WTC11 (cell line): ENCODE data around the genes GYPE and GYPA.

DNA sequence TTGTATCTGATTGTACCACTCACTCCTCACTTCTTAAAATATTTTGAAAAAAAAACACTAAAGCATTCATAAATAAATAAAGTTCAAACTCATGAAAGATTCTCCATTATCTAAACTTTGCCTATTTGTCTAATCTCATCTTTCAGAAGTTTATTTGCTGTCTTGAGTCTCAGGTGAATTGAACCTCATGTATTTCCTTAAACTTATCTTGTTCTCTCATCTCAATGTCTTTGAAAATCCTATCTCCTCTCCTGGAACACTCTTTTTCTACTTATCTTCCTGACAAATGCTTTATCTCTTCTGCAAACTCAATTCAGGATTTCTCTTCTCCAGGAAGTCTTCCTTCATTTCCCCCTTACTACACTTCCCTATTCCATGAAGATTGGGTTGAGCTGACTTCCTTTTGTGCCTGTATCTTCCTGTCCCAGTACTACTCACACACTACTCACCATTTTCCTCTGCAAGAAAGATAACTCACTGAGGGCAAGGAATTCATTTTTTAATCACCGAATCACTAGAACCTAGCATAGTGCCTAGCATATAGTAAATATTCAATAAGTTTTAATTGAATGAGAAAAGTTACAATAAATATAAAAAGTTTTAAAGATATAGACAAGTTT, 489.0 kb downstream of the IL15 start:
- PRO-cap: no peak

GRCh38 chr4:142473352-142474193, 372.5 kb downstream of the INPP4B start:
- PRO-cap: no peak

- PRO-cap: no peak
Observed at GRCh38 chr4:142550100-142550588, 296.0 kb downstream of the INPP4B start.

- PRO-cap: no peak
Observed at GRCh38 chr4:142560463-142560905, 285.6 kb downstream of the INPP4B start.

DNA sequence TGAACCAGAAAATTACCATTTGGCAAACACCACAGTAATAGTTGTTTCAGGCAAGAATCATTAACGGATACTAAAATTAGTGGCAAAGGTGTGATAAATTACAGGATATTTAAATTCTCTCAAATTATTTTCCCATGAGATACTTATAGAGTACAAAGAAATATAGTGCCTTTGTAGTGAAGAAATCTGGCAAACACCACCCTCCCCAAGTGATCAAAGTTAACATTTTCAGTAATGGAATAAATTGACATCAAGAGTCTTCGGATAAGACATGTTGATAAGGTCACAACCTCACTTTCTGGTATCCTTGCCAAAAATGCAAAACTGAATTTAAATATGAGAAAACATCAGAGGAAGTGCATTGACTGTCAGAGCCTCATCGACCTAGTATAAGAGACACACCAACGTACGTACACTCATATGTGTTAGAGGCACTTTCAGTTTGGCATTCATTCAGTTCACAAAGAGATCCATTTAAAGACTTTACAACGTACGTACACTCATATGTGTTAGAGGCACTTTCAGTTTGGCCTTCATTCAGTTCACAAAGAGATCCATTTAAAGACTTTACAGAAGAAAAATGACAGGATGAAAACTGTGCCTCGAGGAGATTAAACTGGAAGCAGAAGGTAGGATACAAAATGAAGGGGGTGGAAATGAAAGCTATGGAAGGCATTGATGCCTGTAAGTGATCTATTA, 280.4 kb downstream of the INPP4B start:
- PRO-cap: no peak

GRCh38 chr4:142845087-142845632, 941 bp downstream of the INPP4B start:
- PRO-cap: no peak

DNA sequence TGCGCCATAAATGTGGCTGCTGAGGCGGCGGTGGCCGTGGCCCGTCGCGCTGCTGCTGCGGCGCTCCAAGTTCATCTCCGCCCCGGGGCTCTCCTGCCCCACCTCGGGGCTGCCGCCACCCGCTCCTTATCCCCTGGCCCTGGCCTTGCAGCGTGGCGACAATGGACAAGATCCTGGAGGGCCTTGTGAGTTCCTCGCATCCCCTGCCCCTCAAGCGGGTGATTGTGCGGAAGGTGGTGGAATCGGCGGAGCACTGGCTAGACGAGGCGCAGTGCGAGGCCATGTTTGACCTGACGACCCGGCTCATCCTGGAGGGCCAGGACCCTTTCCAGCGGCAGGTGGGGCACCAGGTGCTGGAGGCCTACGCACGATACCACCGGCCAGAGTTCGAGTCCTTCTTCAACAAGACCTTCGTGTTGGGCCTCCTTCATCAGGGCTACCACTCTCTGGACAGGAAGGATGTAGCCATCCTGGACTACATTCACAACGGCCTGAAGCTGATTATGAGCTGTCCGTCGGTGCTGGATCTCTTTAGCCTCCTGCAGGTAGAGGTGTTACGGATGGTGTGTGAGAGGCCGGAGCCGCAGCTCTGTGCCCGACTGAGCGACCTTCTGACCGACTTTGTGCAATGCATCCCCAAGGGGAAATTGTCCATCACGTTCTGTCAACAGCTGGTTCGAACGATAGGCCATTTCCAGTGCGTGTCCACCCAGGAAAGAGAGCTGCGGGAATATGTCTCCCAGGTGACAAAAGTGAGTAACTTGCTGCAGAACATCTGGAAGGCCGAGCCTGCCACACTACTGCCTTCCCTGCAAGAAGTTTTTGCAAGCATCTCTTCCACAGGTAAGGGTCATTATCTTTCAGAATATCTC, 809 bp downstream of the USP38 start:
- PRO-cap: no peak

GRCh38 chr4:143297030-143297353, 39.7 kb upstream of the GAB1 start:
- PRO-cap: no peak

DNA sequence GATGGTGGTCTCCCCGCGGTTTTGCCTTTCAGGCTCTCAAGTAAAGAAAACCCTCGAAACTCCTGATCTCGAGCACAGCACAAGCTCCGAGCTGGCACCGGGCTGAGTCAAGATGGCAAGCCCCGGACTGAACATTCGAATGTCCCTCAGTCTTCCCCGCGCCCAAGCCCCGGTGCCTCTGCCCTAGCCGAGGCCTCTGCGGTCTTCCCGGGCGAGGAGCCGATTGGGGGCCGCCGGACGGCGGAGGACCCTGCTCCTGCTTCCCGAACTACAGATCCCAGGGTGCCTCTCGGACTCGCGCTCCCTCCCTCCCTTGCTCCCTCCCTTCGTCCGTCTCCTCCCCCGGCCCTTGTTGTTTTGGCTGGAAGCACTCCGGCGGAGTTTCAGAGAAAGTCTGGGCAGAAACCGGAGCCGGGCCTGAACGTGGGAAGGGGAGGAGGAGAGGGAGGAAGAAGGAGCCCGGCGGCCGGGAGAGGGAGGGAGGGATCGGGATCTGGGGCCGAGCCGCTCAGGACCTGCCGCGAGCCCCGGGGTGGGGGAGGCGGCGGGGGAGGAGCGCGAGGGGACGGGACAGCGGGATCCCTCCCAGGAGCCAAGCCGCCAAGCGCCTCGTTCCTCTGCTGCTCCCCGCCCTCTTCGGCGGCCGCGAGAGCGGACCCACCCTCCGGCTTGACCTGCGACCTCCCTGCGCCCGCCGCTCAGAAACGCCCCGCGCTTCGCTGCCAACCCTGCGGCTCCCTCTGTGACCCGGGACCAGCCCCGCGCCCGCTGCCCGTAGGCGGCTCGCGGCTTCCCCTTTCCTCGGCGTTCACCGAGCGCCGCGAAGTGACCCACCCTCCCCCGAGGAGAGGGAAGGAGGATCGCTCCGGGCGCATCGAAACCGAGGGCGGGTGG, 602 bp upstream of the GAB1 start:
- PRO-cap: bidirectional peak, plus-strand start at position 386 of the sequence, minus-strand start at position 136 of the sequence; bidirectional peak, plus-strand start at position 701 of the sequence, minus-strand start at position 638 of the sequence

GRCh38 chr4:143337517-143337625, 695 bp downstream of the GAB1 start:
- PRO-cap: no peak

GRCh38 chr4:143382423-143382955, 45.8 kb downstream of the GAB1 start:
- PRO-cap: no peak

DNA sequence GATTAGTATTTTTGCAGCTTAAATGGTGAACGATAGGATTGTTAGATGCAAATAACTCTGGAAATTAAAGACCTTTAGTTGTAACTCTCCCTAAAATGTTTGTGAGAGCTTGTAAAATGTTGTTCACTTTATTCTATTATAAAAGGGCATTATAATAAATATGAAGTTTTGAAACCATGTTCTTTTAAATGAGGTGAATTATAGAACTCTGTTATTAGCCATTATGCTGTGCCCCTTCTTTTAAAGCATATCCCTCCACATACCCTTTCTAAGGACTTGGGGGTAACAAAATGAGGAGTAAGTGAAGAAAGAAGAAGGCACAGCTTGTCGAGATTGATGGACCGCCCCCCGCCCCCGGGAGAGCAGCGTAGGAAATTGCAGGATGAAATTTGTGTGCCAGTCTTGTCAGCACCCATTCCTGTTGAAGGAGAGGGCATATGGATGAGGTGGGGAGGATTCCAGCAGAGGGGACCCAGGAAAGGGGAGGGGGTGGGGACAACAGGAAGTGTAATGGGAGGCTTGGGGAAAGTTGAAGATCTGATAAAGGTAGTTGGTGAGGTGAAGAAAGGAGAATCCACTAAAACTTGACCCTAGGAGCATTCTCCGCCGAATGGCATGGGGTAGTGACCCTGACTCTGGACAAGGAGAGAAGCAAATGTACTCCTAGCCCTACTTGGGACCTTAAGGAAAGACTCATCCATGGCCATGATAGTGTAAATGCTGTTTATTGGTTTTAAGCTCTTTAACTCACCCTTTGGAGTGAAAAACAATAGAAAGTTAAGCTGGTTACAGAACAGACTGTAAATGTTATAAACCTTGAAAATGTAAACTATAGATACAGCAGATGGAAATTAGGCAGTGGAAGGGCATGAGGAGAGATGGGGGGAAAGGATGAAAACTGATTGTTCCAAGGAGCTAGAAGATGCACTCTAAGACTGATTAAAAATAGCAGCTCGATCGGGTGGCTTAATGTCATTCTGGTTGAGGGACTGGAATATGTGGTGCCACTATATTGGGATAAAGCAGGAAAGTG, 59.2 kb downstream of the GAB1 start:
- PRO-cap: no peak

- PRO-cap: bidirectional peak, plus-strand start at chr4:143513522, minus-strand start at chr4:143513381
Observed at GRCh38 chr4:143513178-143513405, 410 bp upstream of the SMARCA5 start.

GRCh38 chr4:143554746-143555217, 41.3 kb downstream of the SMARCA5 start:
- PRO-cap: no peak

DNA sequence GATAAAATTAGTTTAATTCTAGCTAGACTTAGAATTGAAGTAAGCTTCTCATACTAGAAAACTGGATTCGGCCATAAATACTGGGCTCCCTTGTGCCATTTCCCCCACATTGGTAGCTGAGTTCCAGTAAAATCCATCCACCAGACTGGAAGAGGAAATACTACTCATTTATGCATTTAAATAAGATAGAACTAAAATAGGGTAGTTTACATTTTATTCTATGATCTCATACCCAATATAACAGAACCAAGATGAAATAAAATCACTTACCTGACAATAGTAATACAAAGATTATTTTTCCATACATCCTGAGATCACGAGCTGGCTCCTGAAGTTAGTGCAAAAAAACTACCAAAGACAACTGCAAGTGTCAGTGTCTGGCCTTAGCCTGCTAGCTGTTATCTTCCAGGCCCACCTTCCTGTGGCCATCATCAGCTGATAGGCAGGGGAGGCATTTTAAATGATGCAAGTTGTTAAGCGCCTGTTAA, at the start of gene GYPE:
Gene GYPE (minus strand): TSS at position 359 of the 488 bp plus-strand sequence.
- PRO-cap: no peak

- PRO-cap: no peak
Observed at GRCh38 chr4:144140464-144140811, at the start of gene GYPA. Gene GYPA, minus strand, starts transcription at chr4:144140718.

DNA sequence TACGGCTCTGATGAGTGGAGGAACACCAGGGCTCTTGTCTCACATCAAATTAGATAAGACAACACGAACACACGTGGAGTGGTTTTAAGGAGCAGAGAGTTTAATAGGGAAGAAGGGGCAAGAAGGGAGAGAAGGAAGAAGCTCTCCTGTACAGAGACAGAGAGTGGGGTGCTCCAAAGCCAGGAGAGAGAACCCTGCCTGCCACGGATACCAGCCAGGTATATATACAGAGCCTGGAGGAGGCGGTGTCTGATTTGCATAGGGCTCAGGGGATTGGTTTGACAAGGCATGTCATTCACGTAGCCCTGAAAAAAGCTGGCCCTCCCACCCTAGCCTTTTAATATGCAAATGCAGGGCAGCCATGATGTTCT, 198.9 kb upstream of the GYPA start:
- PRO-cap: no peak

- PRO-cap: no peak
Observed at GRCh38 chr4:144699471-144699996, 53.6 kb downstream of the HHIP start.

GRCh38 chr4:145155145-145156151, 24.9 kb downstream of the OTUD4 start:
- PRO-cap: no peak

DNA sequence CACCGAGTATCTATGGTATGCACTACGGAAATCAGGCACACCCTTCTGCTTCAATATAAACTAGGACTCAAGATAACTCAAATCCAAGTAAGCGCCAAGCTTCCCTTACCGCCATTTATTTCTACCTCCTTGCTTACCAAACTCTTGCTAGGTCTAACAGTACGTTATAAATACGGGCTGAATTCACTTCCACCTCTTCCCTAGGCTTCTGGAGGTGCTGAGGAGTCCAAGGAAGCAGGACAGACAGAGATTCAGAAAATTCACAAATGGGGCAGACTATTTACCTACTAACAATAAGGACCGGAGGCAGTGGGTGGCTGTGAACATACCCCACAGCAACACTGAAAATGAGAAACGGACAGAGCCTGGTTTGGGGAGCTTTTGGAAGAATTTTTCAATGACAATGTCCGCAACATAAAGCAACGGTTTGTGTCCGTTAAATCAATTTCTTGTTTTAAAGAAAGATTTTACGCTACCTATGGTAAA, 2.1 kb downstream of the OTUD4 start:
- PRO-cap: no peak